Epithelial cell of esophagus (primary cell): Measurements from ENCODE around the genes RBFOX2 and APOL1.

DNA sequence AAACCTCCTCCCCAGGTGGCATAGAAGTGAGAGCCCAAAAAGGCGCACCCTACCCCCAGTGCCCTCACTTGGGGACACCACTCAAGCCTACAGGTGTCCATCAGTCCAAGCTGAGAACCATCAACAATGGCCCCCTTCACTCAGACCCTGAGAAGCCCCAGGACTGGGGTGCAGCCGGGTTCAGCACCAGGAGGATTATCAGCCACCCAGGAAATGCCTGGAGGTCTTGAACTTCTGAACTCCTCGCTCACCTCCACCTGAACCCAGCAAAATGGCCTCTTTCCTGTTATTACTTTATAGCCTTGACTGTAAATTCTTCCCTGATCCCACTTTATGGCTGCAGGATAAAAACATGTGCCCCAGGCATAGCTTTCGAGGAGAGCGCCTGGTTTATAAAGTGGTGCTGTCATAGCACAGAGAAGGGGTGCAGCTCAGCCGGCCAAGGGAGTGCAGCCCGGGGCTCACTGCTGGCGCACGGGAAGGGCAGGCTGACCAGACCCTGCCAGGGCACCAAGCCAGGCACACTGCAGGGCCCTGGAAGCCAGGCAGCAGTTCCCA is 50.7 kb downstream of the ISX start:
- RRBS = no CpG with 5 or more reads among the region's 9 CpGs

- RRBS = no CpG with 5 or more reads among the region's 5 CpGs
These were observed 3.4 kb downstream of the TOM1 start for GRCh38 chr22:35303051-35303633.

DNA sequence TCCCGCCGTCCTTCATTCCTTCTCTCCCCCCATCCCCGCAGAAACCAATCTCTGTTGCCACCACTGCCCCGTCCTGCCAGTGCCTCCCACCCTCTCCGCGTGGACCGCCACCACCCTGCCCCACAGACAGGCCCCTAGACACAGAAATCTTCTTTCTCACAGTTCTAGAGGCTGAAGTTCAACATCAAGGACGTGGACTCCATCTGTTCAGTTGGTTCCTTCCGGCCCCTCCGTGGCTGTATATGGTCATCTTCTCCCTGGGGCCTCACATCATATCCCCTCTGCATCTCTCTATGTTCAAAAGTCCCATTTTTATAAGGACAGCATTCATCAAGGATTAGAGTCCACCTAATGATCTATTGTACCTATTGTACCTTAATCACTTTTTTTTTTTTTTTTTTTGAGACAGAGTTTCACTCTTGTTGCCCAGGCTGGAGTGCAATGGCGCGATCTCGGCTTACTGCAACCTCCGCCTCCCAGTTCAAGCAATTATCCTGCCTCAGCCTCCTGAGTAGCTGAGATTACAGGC is 29.3 kb upstream of the HMOX1 start:
- RRBS = no CpG with 5 or more reads among the region's 14 CpGs

DNA sequence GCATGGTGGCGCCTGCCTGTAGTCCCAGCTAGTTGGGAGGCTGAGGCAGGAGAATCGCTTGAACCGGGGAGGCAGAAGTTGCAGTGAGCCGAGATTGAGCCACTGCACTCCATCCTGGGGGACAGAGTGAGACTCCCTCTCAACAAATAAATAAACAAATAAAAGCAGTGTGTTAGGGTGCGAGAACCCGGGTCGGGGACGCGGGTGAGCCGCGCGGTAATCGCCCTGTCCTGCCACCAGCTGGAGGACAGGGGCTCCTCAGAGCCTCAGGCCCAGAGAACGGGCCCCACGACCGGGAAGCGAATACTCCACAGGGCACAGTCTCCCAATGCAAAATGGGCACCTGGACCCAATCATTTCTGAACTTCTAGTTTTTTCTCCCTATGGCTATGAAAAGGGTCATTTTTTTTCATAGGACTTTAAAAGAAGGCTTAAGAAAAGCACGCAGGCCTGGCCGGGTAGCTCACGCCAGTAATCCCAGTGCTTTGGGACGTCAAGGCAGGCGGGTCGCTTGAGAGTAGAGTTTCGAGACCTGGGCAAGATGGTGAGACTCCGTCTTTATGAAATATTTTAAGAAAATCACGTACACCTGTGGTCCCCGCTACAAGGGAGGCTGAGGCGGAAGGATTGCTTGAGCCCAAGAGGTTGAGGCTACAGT is 710 bp upstream of the MCM5 start:
- RRBS = no CpG with 5 or more reads among the region's 28 CpGs

DNA sequence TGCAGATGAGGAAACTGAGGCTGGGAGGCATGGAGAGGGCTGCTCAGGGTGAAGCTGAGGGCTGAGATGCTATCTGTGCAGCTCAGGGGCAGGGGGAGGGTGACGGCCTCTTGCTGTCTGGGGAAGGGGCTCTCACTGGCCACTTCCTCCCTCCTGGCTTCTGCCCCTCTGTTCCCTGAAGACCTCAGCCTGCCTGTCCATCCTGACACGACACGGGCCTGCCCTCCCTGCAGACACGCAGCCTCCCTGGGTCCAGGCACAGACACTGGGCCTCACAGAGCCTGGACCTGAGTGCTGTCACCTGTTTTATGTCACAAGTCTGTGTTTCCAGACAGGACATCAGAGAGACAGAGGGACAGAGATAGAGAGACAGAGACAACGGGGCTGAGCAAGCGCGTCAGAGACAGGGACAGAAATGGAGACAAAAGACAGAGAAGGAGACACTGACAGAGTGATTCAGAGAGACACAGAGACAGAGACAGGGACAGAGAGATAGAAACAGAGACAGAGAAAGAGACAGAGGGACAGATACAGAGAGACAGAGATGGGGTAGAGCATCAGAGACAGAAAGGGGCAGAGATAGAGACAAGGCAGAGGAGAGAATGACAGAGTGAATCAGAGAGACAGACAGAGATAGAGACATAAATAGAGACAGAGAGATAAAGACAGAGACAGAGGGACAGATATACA is 53.2 kb downstream of the MCM5 start:
- RRBS = no CpG with 5 or more reads among the region's 7 CpGs

DNA sequence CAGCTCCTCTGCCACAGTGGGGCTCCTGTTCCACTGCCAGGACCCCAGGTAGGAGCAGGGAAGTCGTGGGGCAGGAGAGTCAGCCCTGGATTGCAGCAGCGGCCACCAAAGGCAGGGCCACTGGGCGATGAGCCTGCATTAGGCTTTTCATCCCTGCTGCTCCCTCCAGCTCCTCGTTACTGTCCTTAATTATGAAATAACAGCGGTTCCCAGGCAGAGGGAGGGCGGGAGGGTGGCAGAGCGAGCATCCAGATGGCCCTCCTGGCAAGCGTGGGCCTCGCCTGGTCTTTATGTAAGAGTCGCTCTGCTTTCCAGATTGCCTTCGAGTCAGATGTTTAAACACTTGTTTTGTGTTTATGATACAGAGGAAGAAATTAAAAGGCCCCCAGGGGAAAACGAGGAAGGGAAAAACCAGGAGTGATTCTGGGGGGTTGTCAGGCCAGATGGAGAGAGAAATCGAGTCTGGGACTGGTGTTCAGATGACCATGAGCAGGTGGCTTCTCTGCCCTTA is 15.3 kb upstream of the RASD2 start:
- RRBS = no CpG with 5 or more reads among the region's 13 CpGs

- RRBS = no CpG with 5 or more reads among the region's 7 CpGs
These were observed 12.6 kb upstream of the MB start for GRCh38 chr22:35629635-35630302.

DNA sequence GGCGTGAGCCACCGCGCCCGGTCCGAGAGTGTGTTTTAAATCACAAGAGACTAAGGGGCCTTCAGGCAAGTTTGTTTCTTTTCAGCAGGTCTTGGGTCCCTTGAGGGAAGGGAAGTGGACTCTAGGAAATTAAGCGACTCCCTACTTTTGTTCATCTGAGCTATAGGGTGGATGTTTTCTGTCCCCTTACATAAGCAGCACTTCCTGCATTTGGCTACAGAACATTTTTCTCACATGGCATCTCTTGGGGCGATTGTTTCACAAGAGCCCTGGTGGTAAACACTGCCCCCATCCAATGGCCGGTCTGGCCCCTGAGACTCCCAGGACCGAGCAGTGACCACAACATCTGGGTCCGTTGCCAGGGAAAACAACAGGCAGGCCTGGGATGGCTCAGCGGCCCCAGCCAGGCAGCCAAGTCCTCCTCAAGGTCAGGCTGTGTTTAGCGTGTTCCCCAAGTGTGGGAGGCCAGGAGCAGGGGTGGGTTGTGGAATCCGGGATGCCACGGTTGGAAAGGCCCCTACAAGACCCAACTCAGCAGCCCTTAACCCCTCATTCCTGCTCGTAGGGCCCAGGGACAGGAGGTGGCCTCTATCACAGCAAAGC is 1.6 kb upstream of the APOL6 start:
- RRBS = no CpG with 5 or more reads among the region's 15 CpGs

- RRBS = no CpG with 5 or more reads among the region's 13 CpGs
These were observed 92.1 kb downstream of the APOL5 start for GRCh38 chr22:35809673-35810217.

- RRBS = no CpG with 5 or more reads among the region's 12 CpGs
These were observed 120.8 kb downstream of the APOL5 start for GRCh38 chr22:35838352-35838894.

DNA sequence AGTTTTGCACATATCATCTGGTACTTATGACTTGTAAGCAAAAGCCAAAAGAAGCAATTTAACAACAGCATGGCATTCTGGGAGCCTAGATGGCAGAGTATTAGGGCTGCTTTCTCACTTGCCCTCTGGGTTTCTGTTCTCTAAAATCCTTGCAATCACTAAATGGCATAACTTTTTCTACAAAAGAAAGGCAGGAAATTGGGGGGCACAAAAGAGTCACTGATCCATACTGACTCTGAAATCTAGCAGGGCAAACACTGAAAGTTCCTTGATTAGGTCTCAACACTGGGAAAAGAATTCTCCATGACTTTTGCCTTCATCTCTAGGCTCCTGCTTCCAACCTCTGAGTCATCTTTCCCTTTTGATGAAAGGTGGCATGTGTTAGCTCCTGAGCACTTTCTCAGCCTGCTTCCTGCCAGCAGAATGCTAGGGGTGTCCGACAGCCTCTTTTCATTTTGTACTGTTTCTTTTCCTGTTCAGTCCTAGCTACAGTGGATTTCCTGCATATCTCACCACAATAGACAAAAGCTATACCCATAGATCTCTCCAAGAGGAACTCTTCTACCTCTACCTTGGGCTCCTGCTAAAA is 145.7 kb downstream of the RBFOX2 start:
- RRBS = no CpG with 5 or more reads among the region's 1 CpG

DNA sequence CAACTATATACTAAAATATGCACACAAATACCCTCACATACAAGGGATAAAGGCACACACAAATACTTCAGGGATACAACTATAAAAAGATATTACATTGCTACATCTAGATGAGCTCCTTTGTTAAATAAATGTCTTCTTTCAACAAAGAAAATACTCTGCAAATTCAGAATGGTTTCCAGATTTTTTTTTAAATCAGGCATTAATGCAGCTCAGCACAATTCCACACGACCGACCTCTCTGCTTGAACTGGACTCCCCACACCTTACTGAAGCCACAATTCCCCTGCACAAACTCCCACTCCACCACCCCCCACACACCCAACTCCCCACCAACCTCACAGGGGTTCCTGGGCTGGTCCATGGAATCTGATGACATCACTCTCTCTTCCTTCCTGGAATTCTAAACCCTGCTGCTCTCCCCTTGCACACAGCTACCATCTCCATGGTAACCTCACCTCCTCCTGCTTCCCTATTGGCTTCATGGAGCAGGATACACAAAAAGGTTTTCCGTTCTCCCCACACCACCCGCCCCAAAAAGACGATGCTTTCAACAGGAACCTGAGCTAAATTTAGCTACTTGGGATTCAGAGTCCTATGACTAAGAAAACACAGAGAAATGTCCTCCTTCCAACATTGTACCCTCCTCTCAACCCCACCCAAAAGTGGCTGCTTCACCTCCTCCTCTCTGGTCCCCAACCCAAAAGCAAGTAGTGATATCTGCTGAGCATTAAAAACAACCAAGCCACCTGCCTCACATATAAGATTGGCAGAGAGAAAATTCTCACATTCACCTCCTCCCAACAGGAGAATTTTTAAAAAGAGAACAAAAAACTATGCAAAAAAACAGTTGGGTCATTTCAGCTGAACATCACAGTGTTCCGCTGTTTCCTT is 67.2 kb downstream of the RBFOX2 start:
- RRBS = no CpG with 5 or more reads among the region's 6 CpGs

DNA sequence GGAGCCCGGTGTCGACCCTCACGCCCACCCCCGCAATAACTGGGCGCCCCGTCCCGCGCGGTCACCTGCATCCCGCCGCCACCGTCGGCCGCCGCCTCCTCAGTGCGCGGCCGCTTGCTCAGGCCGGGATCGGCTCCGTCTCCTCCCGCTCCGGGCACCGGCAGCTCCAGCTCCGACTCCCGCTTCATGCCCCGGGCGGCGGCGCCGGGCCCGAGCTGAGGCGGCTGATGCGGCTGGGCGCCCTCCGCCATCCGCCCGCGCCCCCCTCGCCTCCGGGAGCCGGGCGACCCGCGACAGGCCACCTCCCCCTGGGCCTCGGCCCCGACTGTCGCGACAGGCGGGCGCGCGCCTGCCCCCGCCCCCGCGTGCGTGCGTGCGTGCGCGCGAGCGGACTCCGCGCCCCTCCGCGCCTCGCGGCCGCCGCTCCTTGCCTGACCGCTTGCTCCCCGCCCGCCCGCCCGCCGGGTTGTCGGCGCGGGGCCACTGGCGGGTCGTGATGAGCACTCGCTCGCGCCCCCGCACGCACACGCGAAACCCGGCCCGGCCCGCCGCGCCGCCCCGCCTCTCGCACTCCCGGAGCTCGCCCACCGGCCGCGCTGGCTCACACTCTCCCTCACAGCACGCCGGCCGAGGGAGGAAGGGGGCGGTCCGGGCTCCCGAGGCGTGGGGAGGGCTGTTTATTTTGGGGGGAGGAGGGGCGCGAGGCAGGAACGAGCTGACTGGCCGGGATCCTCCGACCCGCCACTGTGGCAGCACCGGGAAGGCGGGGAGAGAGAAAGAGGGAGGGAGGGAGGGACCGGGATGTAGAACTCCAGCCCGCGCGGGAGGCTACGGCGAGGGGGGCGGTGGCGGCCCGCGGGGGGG is at the start of gene RBFOX2:
RBFOX2 (minus strand) TSS at position 650 of the 864 bp plus-strand sequence.
- RRBS = 1% methylated on average over 32 of the region's 127 CpGs

DNA sequence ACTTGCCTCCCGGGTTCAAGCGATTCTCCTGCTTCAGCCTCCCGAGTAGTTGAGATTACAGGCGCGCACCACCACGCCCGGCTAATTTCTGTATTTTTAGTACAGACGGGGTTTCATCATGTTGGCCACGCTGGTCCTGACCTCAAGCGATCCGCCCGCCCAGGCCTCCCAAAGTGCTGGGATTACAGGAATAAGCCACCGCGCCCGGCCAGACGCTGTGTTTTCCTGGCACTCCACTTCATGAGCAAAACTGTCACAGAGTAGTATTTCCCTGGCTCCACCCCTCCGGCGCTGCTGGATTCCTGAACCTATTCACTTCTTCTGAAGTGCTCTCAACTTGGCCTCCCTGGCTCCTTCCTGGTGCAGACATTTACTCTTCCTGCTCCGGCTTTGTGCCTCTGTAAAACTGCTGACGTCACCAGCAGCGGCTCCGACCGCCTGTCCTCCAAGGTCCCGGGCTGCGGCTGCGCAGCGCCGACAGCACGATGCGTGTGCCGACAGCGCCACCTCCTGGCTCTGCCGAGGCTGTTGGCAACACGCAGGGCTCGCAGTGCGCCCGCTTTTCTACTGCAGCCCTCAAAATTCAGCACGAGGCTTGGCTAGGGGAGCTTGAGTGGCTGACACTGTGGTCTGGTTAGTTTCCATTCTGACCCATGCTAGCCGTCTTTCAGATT is 36.8 kb downstream of the APOL3 start:
- RRBS = 2% methylated on average over 10 of the region's 39 CpGs

DNA sequence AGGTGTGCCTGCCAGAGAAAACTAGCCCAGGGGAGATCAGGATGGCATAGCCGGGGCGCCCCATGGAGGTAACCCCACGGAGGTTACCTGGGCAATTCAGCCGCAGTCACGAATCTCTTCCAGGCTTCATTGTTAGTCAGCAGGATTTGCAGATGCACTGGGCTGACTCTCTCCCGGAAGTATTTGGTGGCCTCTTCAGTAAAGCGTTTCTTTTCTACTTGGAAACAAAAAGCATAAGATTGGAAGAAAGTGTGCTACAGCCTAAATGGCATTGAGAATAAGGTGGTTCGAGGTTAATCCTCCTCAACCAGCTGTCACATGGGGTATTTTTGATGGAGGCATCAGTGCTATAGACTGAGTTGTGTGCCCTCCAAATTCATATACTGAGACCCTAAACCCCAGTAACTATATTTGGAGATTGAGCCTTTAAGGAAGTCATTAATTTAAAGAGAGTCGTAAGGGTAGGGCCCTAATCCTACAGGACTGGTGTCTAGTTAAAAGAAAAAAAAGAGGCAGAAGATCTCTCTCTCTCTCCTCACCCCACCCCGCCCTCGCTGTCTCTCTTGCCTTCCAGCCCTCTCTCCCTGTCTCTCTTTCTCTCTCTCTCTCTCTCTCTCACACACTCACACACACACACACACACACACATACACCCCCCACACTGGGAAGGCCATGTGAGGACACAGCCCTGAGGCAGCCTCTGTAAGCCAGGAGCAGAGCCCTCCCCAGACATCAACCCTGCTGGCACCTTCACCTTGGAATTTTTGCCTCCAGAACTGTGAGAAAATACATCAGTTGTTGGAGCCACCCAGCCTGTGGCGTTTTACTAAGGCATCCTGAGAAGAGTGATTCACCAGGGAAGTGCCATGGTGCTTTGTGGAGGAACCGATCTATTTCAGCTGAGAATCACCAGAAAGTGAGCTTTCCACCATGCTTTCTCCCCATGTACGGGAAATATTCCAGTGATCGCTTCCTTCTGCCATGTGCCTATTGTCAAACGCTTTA is 14.9 kb downstream of the APOL3 start:
- RRBS = no CpG with 5 or more reads among the region's 16 CpGs

GRCh38 chr22:36147333-36147772 is 13.2 kb downstream of the APOL3 start:
- RRBS = no CpG with 5 or more reads among the region's 6 CpGs

DNA sequence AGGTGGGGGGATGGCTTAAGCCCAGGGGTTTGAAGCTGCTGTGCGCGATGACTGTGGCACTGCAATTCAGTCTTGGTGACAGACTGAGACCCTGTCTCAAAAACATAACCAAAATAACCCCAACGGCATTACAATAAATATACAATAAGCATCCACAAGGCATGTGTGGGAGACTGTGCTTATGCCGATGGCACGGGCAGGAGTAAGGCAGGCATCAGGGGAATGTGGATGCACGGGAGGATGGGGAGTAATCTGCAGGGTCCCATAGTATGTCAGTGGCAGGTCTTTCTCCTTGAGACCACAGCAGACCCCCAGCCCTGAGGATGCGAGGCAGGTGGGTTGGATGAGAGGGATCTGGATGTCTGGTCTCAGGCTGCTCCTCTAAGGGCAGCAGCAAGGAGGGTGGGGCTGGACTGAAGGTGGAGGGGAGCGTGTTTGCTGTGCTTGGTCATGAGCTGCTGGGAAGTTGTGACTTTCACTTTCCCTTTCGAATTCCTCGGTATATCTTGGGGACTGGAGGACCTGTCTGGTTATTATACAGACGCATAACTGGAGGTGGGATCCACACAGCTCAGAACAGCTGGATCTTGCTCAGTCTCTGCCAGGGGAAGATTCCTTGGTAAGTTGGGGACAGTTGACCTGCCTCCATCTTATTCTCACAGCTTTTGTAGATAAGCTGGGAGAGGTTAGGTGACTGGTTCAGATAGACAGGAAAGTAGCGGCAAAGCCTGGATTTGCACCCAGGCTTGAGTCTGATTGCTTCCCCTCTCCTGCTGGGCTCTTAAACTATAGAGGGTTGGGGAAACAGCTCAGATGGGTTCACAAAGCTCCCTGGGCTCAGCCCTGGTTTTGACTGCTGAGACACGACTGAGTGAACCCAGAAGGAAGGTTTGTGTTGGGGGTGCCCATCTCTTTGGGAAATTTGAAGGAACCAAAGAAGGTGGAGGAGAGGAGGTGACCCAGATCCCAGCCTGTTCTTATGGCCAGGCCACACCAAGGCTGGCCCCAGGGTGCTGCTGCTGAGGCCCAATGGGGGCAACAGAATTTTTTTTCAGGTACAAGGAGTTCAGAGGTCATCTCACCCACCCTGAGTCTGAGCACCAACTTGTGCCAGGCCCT is at the start of gene APOL1:
APOL1 (plus strand) TSS at position 533 of the 1,119 bp plus-strand sequence.
- RRBS = no CpG with 5 or more reads among the region's 13 CpGs

GRCh38 chr22:36280470-36280880 is 27.5 kb downstream of the APOL1 start:
- RRBS = no CpG with 5 or more reads among the region's 9 CpGs

- RRBS = no CpG with 5 or more reads among the region's 12 CpGs
These were observed 32.1 kb downstream of the APOL1 start for GRCh38 chr22:36285069-36285384.